Osteocyte (in vitro differentiated cells): ENCODE measurements around a stretch of chr7.

GRCh38 chr7:159070485-159070915 is 74.2 kb downstream of the VIPR2 start:
- PRO-cap = no peak

DNA sequence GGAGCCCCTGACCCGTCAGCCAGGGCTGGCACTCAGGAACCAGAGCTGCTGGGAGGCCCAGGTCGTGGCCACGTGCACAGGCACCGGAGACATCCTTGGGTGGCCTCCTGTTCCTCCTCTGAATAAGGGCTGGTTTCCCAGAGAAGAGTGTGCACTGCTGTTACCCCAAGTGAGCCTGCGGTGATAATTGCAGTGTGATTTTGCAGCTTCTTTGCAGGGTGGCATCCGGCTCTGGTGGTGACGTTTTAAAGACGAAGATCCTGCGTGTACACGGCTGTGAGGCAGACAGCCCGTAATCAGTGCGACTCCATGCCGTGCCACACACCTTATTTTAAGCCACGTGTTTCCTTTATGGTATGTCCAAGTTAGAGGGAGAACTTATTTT is 50.3 kb downstream of the VIPR2 start:
- PRO-cap = no peak

DNA sequence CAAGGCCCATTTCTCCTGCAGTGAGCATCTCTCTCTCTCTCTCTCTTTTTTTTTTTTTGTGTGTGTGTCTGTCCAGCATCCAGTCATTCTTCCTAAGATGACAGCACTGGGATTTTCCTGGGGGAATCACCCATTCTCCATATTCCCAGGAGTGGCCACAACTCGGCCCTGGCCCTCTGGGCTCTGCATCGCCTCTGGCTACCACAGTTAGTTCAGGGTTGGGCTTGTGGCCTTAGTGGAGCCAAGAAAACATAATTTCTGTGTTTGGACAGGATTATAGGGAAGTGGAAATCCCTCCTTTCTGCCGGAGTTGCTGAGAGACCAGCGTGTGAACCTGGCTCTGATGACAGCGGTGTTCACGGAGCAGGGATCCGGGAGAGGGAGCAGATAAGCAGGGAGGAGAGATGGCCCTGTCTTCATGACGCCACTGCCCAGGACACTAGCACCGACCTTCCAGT is 66.8 kb upstream of the VIPR2 start:
- PRO-cap = no peak